ENCODE measurements around the genes RAMAC, GOLGA6L4 and NMB.

DNA sequence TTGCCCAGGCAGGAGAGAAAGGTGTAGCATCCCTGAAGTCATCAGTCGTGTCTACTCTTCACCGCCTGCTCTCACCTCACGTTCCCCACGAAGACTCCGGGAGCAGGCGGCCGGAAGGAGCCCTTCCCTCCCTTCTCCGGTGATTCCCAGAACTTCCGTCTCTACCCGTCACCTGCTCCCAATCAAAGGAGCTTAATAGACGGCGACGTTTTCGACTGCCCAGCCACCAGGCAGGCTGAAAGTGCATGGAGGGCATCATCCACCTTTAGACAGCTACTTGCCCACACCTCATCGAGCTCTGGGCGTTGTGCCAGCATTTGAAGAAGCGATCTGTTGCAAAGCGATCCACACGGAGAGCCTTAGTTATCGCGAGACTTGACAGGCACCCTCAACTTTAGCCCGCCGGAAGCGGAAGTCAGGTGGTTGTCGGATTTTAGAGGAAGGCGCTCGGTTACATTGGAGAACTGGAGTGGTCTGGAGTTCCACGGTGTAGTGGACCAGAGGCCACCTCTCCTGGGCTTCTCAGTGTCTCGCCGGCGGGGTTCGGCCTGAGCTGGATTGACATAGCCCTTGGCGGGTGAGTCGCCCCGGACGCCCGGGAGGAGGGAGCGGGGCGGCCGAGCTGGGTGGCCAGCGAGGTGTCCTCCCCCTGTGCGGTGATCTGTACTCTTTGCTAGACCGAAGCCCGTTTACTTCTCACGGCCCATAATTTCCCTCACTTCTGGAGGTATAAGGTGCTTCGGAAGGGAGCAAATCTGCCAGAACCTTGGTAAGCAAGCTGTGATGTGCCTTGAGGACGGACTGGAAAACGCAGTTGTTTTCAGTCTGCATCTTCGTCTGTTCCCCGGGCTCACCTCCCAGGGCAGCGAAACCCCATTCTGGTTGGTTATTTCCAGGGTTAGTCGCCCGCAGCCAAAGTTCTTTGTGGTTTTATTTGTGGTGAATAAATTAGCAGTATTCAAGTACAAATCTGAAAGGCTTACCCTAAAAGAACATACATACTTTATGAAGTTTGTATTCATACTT lies at the start of gene RAMAC:
RAMAC (plus strand) TSS at position 418 of the 1,026 bp plus-strand sequence.
- RRBS, 2 experiments: 1 to 2% methylated on average over 6 of the region's 53 CpGs

- RRBS, 2 experiments: no CpG with 5 or more reads among the region's 21 CpGs
Measured at GRCh38 chr15:83208208-83208613, 588 bp upstream of the HDGFL3 start.

- RRBS, 2 experiments: no CpG with 5 or more reads among the region's 9 CpGs
Measured at GRCh38 chr15:84235495-84235836, at the start of gene GOLGA6L4. Gene GOLGA6L4 (plus strand): TSS chr15:84235773.

GRCh38 chr15:84634686-84635030 lies 19.4 kb downstream of the WDR73 start:
- RRBS, 2 experiments: no CpG with 5 or more reads among the region's 5 CpGs

DNA sequence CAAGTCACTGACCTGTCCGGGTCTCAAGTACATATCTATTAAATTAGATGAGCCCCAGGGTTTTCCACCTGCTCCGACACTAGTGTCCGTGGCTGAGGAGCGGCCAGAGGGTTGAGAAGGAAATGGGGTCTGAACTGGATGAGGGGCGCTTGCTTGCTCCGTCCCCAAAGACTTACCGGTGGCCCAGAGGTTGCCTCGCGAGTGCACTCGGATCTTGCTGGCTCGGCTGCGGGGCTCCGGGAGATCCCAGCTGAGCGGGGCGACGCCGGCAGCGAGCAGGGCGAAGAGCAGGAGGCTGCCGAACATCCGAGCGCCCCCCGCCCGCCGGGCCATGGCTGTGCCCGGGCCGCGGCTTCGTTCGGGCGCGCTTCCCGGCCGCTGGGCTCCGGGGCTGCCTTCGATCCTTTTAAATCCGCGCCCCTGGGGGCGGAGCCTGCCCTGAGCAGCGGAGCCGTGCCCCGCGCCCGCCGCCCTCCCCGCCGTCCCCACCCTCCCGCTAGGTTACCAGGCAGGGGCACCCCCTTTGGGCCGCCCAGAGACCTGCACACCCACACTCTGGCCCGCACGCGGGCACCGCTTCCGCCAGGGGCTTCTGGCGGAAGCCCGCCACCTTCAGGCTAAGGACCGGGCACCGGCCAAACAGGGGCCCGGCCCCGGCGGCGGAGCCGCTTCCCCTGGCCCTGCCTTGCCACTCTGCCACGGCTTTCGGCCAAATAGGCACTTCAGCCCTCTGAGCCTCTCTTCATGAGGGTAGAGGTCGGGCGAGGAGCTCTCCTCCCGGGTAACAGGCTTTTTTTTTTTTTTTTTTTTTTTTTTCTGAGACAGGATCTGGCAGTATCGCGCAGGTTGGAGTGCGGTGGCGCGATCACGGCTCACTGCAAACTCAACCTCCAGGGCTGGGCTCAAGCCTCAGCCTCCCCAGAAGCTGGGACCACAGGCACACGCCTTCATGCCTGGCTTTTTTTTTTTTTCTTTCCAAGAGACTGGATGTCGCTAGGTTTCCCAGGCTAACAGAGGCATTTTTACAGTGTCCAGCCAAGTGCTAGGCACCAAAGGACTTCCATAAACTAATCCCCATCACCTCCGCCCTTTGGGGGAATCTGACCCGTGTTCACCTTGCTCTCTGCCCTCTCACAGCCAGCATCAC lies at the start of gene NMB:
NMB (minus strand) TSS at position 380 of the 1,147 bp plus-strand sequence.
- RRBS, 2 experiments: 21 to 36% methylated on average over 17 of the region's 78 CpGs

DNA sequence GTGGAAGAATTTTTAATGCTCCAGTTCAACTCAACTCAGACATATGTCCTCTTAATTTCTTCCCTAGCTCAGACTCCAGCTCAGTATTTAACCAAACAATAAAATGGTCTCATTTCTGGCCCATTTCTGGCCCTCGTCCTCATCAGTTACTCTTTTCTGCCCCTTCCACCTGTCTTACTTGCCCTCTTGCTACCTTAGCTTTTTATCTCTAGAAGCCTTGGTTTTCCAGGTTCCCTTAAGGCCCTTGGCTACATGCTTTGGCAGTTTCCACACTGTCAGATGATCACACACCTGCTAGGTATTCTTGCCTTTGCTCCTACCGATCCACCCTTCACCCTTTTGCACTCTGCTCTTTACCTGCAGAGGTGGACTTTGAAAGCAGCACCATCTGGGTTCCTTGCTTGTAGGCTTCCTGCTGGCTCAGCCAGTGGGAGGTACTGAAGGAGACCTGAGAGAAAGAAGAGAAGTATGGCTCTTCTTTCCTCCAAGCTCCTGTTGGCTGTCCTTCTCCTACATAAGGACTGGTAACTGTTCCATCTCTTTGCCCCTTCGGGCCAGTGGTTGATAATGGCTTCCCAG lies 7.4 kb upstream of the ZNF592 start:
- RRBS, 2 experiments: no CpG with 5 or more reads among the region's 3 CpGs

DNA sequence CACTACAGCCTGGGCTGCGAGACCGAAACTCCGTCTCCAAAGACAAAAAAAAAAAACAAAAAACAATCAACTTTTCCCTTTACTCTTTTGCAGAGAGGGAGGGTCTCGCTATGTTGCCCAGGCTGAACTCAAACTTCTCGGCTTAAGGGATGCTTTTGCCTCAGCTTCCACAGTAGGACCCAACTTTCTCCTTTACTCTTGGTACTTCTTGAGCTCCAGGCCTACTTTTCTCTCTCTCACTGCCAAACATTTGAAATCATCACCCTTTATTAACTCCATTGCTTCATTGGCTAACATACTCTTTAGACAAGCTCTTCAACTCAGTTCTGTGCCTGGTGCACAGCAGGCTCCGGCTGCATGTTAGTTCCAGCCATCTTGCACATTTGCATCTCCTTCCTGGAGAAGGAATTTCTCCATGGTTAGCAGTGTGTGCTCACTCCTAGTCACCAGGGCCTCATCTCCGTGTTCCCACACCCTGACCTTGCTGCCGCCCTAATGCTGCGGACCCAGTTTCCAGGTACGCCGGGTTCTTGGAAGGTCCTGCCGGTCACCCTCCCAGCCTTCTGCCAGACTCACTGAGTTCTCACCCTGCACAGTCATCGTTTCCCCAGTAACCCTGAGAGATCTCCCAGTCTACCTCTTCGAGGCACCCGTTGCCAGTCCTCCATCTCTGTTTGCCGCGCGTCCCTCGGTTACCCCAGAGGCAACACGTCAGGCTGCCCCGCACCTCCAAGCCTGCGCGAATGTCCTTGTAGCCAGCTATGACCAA lies 1.0 kb upstream of the ZNF592 start:
- RRBS, 2 experiments: no CpG with 5 or more reads among the region's 23 CpGs

DNA sequence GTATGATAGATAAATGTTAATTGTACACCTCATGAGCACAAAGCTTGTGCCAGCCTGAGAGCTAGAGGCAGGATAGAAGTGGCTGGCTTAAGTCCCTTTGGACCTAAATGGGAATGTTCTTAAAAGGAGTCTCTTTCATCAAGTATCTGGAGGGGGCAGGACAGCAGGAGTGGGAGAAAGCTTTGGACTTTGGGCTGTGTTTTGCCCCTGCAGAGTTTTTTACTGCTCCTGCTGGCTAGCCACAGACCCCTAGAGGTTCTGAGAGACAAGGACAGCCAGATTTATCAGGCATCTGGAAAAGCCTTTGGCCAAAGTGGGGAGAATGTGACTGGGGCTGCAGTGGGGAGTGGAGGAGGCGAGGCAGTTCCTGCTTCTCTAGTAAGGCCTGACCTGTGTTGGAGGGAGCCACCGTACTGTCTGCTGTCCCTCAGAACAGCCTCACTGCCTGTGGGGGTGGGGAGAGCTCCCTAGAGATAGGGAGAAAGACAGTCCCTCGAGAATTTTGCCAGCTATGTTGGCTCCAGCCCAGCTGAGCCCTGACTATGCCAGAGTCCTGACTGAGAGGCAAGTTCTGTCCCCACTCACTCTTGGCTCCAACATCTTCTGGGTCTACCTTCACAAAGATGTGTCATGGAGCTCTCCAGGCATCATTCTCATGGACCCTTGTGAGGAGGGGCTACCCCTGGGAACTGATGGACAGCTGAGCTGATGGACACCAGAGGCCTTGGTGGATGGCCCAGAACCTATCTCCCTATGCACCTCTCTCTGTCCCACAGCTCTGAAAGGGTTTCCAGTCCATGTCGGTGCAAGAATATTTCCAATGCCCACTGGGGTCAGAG lies 2.2 kb downstream of the ALPK3 start:
- RRBS, 2 experiments: no CpG with 5 or more reads among the region's 4 CpGs

DNA sequence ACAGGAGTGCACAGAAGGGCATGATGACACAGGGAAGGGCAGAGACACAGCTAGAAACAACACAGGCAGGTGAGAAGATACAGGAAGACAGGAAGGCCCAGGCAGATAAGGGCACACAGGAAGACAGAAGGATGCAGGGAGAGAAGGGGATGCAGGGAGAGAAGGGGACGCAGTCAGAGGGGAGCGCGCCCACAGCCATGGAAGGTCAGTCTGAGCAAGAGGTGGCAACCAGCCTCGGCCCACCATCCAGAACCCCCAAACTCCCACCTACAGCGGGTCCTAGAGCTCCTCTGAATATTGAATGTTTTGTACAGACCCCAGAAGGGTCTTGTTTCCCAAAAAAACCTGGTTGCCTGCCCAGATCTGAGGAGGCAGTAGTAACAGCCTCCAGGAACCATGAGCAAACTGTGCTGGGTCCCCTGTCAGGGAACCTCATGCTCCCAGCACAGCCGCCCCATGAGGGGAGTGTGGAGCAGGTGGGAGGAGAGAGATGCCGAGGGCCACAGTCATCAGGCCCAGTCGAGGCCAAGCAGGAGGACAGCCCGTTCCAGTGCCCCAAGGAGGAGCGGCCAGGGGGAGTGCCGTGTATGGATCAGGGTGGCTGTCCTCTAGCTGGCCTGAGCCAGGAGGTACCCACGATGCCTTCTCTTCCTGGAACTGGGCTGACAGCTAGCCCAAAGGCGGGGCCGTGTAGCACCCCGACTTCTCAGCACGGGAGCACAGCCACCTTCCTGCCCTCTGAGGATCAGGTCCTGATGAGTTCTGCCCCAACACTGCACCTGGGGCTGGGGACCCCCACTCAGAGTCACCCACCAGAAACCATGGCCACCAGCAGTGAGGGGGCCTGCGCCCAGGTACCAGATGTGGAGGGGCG lies 27.5 kb upstream of the SLC28A1 start:
- RRBS, 2 experiments: no CpG with 5 or more reads among the region's 18 CpGs

GRCh38 chr15:84857731-84858619 lies 26.5 kb upstream of the SLC28A1 start:
- RRBS, 2 experiments: 88 to 97% methylated on average over 10 of the region's 26 CpGs

DNA sequence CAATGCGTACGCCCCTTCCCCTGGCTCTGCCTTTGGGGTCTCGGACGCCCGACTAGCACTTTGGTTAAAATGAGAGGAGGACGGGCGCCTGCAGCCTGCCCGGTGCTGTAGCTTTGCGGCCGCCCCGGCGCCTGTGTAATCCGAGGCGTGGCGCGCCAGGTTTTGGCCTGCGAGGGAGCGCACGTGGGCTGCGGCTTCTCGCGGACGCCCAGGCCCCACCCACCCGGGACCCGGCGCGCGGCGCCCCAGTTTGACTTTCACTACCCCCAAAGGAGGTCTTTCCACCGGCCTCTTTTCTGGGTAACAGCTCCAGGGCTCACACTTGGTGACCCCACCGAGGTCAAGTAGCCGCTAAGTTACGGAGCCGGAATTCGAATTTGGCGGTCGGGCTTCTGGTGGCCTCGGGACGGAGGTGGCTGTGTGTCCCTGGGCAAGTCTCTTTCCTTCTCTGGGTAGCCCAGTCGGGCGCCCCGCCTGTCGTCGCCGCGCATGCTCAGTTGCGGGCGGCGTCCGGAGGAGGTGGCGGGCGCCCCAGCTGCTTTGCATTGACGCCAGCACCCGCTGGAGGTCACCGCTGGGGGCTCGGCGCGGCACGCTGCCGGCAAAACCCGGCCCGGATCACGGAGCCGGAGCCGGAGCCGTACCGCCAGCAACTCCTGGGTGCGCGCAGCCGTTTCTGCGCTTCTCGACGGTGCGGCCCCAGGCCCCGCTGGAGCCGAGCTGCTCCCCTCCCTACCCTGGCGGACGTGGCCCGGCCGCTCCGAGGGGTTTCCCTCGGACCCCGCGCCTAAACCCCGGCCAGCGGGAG lies 689 bp upstream of the PDE8A start:
- RRBS, 2 experiments: under 1 to 1% methylated on average over 39 to 45 of the region's 86 CpGs

GRCh38 chr15:85036607-85037287 lies 55.1 kb downstream of the PDE8A start:
- RRBS, 2 experiments: no CpG with 5 or more reads among the region's 7 CpGs

- RRBS, 2 experiments: no CpG with 5 or more reads among the region's 7 CpGs
Measured at GRCh38 chr15:85090824-85091869, 109.5 kb downstream of the PDE8A start.

DNA sequence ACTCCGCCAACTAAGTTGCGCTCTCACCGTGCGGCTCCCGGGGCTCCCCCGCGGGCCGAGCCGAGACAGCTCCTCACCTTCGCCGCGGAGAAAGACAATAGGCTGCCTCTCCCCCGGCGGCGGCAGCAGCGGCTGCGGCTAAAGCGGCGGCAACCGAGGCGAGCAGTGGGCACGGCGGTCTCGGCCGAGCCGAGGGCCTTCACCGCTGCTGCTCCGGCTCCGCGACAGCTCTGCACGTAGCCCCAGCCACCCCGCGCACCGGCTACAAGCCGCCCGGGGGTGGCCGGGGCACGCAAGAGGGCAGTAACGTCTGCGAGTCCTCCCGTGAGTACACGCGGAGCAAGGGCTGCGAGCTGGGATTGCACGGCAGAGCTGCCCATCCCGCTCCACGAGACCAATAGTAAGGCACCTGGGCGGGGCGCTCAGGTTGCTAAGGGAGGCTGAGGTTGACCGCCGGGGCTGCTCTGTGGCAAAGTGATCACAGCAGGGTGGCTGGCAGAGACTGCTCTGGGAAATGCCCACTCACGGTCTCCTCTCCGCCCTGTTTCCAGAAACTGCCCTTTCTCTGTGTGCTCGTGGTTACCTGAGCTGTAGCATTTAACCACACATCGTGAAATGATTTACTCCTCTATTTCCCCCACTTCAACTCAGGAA lies 145.8 kb upstream of the AKAP13 start:
- RRBS, 2 experiments: no CpG with 5 or more reads among the region's 55 CpGs

DNA sequence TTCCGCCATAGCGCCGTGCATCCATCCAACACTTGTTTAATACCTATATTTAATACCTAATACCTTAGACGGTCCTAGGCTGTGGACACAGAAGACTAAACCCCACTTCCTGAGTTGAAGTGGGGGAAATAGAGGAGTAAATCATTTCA lies 446 bp upstream of the AKAP13 start:
- RRBS, 2 experiments: no CpG with 5 or more reads among the region's 4 CpGs

GRCh38 chr15:85415536-85416150 lies 35.2 kb downstream of the AKAP13 start:
- RRBS, 2 experiments: no CpG with 5 or more reads among the region's 4 CpGs

DNA sequence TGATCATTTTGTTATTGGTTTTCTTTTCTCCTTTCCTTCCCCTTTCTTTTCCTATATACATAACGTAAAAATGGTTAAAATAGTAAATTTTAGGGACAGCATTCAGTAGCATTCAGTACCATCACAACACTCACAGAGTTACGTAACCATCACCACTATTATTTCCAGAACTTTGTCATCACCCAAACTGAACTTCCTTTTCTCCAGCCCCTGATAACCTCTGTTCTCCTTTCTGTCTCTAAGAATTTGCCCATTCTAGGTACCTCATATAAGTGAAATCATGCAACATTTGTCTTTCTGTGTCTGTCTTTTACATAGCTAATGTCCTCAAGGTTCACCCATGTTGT lies 165.4 kb downstream of the AKAP13 start:
- RRBS, 2 experiments: no CpG with 5 or more reads among the region's 2 CpGs

GRCh38 chr15:85579916-85580720 lies 199.7 kb downstream of the AKAP13 start:
- RRBS, 2 experiments: no CpG with 5 or more reads among the region's 14 CpGs

DNA sequence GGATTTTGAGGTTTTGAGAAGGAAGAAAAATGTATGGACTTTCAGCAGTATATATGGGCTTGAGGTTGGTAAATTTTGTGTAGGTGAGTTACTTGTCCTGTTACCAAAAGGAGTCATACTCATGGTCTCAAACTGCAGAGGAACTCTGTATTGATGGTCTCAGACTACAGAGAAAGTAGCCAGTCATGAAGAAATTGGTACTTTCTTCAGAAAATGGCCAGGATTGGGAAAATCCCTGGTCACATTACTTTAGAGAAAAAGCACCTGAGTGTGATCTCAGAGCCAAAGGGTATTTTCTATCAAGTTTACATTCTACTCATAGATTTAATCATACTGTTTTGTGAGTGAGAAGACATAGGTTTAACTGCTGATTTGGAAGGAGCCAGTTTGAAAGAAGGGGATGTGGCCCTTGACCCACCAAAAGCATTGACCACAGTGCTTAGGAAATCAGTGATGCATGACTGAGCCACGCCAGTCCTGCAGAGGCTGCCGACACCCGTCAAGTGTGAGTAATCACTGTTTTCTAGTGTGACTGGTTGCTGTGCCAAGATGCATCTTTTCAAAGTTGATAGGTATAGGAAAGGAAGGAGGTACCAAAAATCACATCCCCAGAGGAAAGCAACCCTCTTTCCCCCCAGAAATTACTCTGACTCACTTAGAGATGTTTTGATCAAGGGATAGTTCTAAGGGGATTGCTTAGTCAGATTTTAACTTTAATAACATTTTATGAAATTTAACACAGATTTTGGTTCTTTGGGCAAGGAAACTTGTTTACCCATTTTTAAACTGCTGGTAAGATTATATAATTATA lies 203.6 kb downstream of the AKAP13 start:
- RRBS, 2 experiments: no CpG with 5 or more reads among the region's 3 CpGs

- RRBS, 2 experiments: no CpG with 5 or more reads among the region's 2 CpGs
Measured at GRCh38 chr15:85645544-85646127, 149.1 kb downstream of the KLHL25 start.